UCH-1 (cell line): ENCODE results near the genes PASD1, GABRQ and ABCD1.

DNA sequence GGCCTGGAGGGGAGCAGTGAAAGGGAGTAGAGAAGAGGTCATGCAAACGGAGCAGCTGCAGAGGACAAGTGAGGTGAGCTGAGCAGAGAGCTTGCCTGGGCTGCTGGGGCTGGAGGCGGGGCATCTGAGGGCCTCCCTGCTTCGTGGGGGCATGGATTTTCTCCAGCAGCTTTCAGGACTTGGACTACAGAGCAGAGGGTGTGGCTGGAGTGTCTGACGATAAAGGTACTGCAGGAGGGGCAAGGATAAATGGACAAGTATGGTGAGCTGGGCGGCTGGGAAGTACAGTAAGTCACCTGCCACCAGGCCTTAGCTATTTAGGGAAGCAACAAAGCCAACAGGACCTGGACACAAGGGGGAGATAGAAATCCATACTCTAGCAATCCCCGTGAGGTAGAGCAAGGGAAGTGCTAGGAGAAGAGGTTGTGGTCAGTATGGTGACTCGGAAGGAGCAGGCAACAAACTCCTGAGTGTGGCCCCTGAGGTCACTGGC, 11.1 kb downstream of the IDS start:
- RRBS, result no CpG with 5 or more reads among the region's 7 CpGs

DNA sequence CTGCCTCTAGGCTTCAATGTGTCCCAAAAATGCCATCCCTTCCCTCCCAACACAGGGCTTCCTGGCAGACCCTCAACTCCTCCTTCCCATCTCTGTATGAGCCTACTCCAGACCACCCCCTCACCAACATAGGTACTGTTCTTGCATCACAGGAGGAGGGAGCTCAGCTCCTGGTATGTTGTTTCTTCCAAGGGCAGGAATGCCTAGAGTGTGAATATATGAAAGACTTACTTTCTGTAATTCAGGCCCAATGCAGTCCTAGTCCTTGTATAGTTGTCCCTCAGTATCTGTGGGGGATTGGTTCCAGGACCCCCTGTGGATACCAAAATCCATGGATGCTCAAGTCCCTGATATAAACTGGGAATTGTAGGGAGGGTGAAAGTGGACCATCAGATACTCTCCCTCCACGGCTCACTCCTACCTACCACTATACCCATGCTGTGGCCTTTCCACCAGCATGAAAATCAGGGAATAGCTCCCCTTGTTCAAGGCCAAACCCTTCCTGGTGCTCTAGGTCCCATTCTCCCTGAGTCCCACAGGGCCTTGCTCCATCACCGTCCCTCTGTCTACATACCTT, 11.6 kb upstream of the HSFX2 start:
- RRBS, result no CpG with 5 or more reads among the region's 2 CpGs

- RRBS, result no CpG with 5 or more reads among the region's 3 CpGs
Measured at GRCh38 chrX:150692297-150692533, 981 bp upstream of the MTMR1 start.

GRCh38 chrX:150699084-150699327, 5.8 kb downstream of the MTMR1 start:
- RRBS, result no CpG with 5 or more reads among the region's 1 CpG

DNA sequence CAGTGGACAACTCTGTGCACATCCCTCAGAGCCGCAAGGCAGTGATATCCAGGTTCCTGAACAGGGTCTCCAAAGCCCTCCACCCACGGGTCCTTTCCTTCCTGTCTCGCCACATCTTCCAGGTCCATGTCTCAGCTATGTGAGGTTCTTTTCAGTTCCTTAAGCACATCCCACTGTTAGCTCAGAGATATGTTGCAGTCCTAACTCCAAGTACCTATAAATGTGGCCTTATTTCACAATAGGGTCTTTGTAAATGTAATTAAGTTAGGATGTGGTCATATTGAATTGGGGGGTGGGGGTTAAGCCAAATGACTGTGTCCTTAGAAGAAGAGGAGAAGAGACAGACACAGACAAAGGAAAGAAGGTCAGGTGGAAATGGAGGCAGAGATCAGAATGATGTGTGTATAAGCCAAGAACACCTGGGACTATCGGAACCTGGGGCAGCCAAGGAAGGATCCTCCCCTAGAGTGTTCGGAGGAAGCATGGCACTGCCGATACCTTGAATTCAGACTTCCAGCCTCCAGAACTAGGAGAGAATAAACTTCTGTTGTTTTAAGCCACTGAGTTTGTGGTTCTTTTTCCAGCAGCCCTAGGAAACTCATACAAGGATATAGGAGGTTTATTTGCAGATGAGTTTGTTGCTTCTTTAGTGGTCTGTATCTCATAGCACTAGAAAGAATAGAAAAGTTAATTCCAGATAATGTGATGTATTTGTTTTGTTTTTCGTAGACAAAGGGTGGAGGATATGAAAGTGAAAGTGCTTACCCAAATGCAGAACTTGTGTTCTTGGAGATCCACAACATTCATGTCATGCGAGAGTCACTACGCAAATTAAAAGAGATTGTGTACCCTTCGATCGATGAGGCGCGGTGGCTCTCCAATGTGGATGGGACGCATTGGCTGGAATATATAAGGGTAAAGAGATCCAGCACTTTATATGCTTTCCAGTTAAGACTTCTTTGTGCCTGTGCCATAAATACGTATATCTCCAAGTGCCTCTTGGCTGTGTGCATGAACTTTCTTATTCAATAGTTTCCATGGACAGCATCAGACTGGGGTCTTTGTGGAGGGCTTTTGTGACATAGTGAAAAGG, 43.0 kb downstream of the MTMR1 start:
- RRBS, result no CpG with 5 or more reads among the region's 15 CpGs

- RRBS, result no CpG with 5 or more reads among the region's 4 CpGs
Measured at GRCh38 chrX:150873471-150874161, 24.9 kb downstream of the CD99L2 start.

DNA sequence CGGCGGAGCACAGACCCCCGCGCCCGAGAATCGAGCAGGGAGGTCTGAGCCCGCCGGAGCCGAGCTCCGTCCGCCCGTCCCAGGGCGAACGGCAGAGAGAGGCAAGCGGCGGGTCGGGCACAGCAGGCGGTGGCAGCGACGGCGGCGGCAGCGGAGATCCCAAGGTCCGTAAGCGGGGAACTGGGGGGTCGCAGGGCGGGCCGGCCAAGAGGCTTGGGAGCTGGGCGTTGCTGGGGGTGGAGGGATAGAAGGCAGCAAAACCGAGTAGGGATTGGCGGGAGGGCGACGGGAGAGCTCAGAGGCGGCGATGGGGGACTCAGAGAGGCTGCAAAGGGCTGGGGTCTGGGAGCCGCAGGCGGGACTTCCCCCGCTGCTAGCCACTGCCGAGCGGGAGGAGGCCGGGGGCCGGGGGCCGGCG, 1.1 kb downstream of the GPR50 start:
- RRBS, result 3% methylated on average over 8 of the region's 44 CpGs

GRCh38 chrX:151563331-151563945, at the start of gene PASD1:
TSS of gene PASD1 (plus strand) at chrX:151563675.
- RRBS, result no CpG with 5 or more reads among the region's 20 CpGs

- RRBS, result no CpG with 5 or more reads among the region's 1 CpG
Measured at GRCh38 chrX:151983504-151983901, 9.0 kb upstream of the GABRE start.

DNA sequence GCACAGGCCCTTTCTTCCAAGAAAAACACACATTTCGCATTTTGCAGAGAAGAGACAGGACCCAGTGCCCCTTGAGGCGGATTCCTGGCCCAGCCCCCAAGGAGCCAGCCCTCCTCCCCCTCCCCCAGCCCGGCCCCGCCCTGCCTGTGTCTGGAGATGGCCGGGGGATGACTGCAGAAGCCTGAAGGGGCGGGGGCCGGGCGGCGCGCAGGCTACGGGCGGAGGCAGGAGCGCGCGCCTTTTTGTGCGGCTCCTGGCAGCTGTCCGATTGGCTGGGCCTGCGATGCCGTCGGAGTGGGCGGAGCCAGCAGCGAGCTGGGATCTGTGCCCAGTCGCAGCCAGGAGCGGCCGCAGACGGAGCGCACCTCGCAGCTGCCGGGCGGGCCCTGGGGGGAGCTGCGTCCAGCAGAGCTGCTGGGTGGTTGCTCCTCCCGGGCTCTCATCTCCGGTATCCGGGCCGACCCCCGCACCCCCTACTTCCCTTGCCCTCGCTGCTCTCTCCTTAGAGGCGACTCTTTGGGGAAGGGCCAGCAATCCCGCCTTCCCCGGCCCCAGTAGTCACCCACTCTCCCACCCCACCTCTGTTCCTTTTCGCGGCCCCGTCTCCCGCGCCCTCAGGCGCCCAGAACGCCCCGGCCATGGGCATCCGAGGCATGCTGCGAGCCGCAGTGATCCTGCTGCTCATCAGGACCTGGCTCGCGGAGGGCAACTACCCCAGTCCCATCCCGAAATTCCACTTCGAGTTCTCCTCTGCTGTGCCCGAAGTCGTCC, at the start of gene GABRQ:
GABRQ (plus strand) TSS at position 331 of the 771 bp plus-strand sequence.
- RRBS, result 6% methylated on average over 14 of the region's 57 CpGs

- RRBS, result no CpG with 5 or more reads among the region's 20 CpGs
Measured at GRCh38 chrX:152907031-152907661, 9.3 kb downstream of the ZNF185 start.

DNA sequence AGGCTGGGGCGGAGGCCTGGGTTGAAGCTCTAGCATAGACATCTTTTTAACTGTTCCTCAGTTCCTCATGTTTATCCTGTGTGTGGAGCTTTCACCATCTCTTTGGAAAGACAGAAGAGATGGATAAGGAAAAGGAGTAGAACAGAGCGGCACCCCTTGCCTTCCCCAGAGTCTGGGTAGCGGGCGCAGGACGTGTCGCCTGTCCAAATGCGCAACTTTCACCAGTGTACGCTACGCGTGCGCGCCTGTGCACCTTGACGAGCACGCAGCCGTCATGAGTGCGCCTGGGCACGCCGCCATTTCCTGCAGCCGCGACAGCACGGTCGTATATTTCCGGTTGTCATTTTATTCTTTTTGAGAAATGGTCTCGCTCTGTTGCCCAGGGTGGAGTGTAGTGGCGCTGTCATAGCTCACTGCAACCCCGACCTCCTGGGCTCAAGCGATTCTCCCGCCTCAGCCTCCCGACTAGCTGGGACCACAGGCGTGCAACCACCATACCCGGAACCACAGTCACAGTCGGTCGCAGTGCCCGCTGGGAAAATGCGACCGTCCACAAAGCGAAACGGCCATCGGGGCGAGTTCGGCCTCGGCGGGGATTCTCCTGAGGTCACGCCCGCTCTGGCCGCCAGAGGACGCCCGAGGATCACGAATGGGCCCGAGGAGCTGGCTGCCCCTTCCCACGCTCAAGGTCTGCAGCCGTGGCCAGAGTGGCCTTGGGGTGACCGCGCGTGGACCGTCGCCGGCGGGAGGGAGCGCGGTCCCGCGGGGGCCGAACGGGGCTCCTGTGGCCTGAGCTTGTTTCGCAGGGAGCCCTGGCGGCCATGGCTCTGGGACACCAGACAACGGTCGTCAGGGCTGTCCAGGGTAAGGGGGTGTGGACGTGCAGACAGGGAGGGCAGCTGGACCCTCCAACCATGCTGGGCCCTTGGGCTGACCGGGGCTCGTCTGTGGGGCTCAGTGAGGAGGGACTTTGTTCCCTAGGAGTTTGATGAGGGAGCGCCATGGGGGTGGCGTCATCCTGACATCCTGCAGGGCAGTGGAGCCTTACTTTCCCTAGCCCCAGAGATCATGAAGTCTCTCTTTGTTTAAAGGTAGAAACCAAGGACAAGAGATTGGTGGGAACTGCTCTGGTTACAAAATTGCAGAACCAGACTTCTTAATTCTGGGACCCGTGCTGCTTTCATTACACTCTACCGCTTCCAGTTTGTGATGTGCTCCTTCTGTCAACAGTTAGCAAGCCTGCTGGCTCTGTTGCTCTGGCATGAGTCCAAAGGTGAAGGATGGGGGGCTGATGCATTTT, 23.6 kb upstream of the PNMA3 start:
- RRBS, result no CpG with 5 or more reads among the region's 76 CpGs

GRCh38 chrX:153056629-153056775, 232 bp downstream of the PNMA3 start:
- RRBS, result 5% methylated on average over 2 of the region's 8 CpGs

- RRBS, result 94% methylated on average over 1 of the region's 19 CpGs
Measured at GRCh38 chrX:153674214-153674702, 645 bp upstream of the PNCK start.

DNA sequence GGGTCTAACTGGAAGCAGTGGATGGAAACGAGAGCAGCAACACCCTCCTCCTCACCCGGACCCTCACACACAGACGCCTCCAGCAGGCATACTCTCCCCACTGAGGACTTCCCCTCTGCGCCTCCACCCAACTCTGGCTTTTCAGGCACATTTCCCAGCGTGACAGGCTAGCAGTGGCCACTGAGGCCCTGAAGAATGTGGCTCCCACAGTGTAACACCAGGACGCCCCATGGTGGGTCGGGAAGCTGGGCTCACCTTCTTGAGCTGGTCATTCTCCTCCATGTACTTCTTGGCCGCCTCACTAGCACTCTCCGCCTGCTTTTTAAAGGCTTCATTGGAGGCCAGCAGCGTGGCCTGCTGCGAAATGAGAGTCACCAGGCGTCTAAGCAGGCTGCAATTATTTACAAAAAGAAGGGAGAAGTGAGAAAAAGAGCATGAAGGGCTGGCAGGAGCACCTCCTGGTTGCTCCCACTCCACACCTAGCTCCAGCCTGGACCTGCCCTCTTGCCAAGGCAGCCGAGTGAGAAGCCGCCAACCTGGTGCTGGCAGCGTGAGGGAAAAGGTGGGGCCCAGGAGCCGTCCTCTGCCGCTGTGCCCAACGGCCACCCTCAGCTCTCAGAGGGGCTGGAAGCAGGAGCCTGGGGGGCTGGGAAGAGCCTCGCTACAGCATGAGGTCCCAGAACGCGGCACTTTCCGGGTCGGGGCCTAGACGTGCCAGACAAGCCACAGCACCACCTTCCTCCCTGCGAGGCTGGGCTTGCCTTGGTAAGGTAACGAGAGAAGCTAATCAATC, 16.2 kb downstream of the SLC6A8 start:
- RRBS, result no CpG with 5 or more reads among the region's 26 CpGs

- RRBS, result 0% methylated on average over 1 of the region's 13 CpGs
Measured at GRCh38 chrX:153708465-153708963, 15.7 kb downstream of the BCAP31 start.

GRCh38 chrX:153722563-153723169, 1.5 kb downstream of the BCAP31 start:
- RRBS, result no CpG with 5 or more reads among the region's 10 CpGs

DNA sequence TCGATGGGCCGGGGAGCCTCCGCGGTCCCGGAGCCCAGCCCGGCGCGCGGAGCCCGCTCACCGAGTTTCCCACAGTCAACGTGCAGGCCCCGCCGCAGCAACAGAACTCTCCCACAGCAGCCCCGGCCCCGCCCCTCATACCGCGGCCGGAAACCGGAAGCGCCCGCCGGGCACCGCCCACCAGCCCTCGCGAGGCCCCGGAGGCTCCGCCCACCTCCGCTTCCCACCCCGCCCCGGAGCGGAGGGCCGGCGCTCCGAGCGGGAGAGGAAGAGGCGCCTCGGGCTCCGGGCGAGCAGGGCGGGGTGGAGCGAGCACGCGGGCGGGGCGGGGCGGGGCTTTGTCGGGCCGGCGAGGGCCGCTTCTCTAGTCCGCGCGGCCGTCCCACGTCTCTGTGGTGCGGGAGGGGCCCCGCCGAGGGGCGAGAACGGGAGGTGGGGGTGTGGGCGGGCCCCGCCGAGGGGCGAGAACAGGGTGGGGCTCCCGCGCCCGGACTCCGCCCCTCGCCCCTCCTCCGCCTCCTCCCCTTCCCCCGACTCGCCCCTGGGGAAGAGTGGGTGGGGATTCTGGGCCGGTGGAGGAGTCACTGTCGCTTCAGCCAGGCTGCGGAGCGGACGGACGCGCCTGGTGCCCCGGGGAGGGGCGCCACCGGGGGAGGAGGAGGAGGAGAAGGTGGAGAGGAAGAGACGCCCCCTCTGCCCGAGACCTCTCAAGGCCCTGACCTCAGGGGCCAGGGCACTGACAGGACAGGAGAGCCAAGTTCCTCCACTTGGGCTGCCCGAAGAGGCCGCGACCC, at the start of gene ABCD1:
ABCD1 (plus strand) TSS at position 584 of the 794 bp plus-strand sequence.
- RRBS, result 4% methylated on average over 41 of the region's 88 CpGs

DNA sequence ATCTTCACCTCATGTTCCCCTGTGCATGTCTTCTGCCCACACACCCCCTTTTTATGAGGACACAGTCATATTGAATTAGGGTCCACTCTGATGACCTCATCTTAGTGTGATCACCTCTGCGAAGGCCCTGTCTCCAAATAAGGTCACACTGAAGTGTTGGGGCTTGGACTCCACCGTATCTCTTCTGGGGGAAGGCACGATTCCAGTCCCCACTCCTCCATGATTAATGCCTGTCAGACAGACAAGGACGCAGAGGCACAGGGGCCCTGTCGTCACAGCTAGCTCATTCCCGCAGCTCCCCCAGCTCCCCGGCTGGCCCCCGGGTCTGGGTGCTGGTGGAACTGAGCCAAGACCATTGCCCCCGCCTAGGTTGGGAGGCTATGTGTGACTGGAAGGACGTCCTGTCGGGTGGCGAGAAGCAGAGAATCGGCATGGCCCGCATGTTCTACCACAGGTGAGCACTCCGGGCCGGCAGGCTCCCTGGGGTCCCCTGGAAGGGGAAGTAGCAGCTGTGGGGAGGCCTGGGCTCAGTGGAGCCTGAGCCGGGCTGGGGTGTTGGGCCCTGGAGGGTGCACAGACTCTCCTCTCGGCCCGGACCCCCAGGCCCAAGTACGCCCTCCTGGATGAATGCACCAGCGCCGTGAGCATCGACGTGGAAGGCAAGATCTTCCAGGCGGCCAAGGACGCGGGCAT, 18.1 kb downstream of the ABCD1 start:
- RRBS, result no CpG with 5 or more reads among the region's 27 CpGs

GRCh38 chrX:153925212-153925985, 665 bp downstream of the ARHGAP4 start:
- RRBS, result no CpG with 5 or more reads among the region's 14 CpGs